Astrocyte (in vitro differentiated cells and primary cell): ENCODE results near the genes SLC26A1 and RNF212.

- PRO-cap: bidirectional peak, plus-strand start at chr4:474337, minus-strand start at chr4:474111
- RRBS, 2 experiments: no CpG with 5 or more reads among the region's 11 CpGs
These were observed 24.8 kb downstream of the ZNF721 start for GRCh38 chr4:474213-474488.

DNA sequence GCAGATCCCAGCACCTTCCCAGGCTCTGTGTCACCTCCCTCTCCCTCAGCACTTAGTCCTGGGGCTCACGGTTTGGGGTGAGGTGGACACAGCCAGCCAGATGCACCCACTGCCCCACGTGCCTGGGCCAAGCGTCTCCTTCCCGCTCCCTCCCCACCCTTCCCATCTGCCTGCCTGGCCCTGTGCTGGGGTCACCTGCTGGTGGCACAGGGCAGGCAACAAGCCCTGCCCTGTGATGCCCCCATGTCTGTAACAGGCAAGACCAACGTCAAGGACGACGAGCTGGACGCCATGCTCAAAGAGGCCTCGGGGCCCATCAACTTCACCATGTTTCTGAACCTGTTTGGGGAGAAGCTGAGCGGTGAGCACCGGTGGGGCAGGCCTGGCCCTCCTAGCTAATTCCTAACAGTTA lies 5.3 kb downstream of the MYL5 start:
- PRO-cap: no peak
- RRBS, 2 experiments: no CpG with 5 or more reads among the region's 11 CpGs

DNA sequence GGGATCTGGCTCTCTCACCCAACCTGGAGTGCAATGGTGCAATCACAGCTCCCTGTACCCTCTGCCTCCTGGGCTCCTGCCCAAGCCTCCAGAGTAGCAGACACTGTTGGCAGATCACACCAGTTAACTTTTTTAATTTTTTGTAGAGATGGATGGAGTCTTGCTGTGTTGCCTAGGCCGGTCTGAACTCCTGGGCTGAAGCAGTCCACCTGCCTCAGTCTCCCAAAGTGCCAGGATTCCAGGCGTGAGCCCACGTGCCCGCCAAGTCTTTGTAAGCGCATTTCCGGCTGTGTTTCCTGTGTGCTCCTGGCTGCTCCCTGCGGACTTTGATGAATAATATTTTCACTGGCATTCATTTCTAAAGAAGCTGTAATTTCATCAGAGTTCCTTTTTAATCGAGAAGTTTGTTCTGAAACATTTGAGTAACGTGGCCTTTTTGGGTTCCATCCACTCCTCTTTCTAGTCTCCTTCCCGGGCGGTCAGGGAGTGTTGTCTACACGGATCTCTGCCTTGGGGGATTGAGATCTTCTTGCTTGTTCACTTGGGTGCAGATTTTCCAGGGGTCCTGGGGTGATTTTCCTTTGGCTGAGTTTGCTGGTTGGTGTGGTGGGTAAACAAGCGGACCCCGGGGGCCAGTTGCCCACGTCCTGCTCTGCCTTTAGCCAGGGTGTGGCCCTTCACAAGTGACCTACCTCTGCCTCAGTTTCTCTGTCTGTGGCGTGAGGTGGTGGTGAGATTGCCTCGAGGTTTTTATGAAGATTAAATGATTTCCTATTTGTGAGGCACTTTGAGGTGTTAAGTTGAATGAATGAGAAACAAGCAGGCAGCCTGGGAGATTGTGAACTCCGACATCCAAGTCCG lies 44.4 kb downstream of the PCGF3 start:
- PRO-cap: no peak
- RRBS, 2 experiments: 48% methylated on average over 5 of the region's 19 CpGs; no CpG with 5 or more reads in 1 of the 2 experiments

GRCh38 chr4:752150-752829 lies 46.7 kb downstream of the PCGF3 start:
- PRO-cap: no peak
- RRBS, 2 experiments: 100% methylated on average over 3 of the region's 25 CpGs; no CpG with 5 or more reads in 1 of the 2 experiments

GRCh38 chr4:791543-792281 lies 34.2 kb downstream of the CPLX1 start:
- PRO-cap: no peak
- RRBS, 2 experiments: 45 to 47% methylated on average over 14 to 16 of the region's 37 CpGs

GRCh38 chr4:792282-793165 lies 33.4 kb downstream of the CPLX1 start:
- PRO-cap: no peak
- RRBS, 2 experiments: 2 to 6% methylated on average over 5 of the region's 48 CpGs

GRCh38 chr4:794912-795488 lies 30.9 kb downstream of the CPLX1 start:
- PRO-cap: no peak
- RRBS, 2 experiments: 1 to 2% methylated on average over 8 to 11 of the region's 51 CpGs

GRCh38 chr4:849042-849775 lies 23.3 kb upstream of the CPLX1 start:
- PRO-cap: no peak
- RRBS, 2 experiments: 100% methylated on average over 2 of the region's 39 CpGs; no CpG with 5 or more reads in 1 of the 2 experiments

DNA sequence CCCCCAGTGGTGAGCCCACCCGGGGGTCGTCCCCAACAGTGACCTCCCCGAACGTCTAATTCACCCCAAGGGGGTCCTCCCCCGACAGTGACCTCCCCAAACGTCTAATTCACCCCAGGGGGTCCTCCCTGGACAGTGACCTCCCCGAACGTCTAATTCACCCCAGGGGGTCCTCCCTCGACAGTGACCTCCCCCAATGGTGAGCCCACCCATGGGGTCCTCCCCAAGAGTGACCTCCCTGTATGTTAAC lies 6.2 kb downstream of the GAK start:
- PRO-cap: no peak
- RRBS, 2 experiments: no CpG with 5 or more reads among the region's 9 CpGs

DNA sequence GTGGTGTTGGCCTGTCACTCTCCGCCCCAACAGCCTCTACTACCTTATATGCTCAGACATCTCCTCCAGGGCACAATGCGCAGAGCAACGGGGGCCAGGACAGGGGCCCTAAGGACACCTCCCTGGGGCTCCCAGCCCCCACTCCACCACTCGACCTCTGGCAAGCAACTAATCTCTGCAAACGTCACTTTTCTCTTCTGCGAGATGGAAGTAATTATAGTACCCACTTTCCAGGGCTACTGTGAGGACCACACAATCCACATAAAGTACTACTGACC lies 5.9 kb downstream of the GAK start:
- PRO-cap: no peak
- RRBS, 2 experiments: no CpG with 5 or more reads among the region's 6 CpGs

- PRO-cap: no peak
- RRBS, 2 experiments: no CpG with 5 or more reads among the region's 3 CpGs
These were observed 1.8 kb downstream of the GAK start for GRCh38 chr4:930285-930715.

GRCh38 chr4:993208-994095 lies at the start of gene SLC26A1:
Gene SLC26A1 (minus strand): TSS chr4:993404.
- PRO-cap: no peak
- RRBS, 2 experiments: 74 to 79% methylated on average over 10 to 15 of the region's 38 CpGs

DNA sequence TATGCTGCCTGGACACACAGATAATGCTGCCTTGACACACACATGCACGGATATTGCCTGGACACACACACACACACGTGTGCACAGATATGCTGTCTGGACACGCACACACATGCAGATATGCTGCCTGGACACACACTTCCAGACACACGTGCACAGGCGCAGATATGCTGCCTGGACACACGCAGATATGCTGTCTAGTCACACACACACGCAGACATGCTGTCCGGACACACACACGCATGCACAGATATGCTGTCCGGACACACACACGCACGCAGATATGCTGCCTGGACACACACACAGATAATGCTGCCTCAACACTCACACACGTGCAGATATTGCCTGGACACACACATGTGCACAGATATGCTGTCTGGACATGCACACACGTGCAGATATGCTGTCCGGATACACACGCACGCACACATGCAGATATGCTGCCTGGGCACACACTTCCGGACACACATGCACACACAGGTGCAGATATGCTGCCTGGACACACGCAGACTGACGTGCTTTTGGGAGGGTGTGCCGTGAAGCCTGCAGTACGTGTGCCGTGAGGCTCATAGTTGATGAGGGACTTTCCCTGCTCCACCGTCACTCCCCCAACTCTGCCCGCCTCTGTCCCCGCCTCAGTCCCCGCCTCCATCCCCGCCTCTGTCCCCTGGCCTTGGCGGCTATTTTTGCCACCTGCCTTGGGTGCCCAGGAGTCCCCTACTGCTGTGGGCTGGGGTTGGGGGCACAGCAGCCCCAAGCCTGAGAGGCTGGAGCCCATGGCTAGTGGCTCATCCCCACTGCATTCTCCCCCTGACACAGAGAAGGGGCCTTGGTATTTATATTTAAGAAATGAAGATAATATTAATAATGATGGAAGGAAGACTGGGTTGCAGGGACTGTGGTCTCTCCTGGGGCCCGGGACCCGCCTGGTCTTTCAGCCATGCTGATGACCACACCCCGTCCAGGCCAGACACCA lies 14.7 kb downstream of the FGFRL1 start:
- PRO-cap: no peak
- RRBS, 2 experiments: 98 to 100% methylated on average over 3 to 4 of the region's 32 CpGs

- PRO-cap: no peak
- RRBS, 2 experiments: no CpG with 5 or more reads among the region's 28 CpGs
These were observed 30.9 kb downstream of the RNF212 start for GRCh38 chr4:1082154-1083156.

GRCh38 chr4:1113472-1114219 lies at the start of gene RNF212:
Gene RNF212 (minus strand): TSS chr4:1113564.
- PRO-cap: no peak
- RRBS, 2 experiments: 18 to 19% methylated on average over 6 of the region's 69 CpGs

GRCh38 chr4:1158949-1159740 lies 13.2 kb downstream of the SPON2 start:
- PRO-cap: no peak
- RRBS, 2 experiments: no CpG with 5 or more reads among the region's 6 CpGs

- PRO-cap: no peak
- RRBS, 2 experiments: no CpG with 5 or more reads among the region's 6 CpGs
These were observed 19.7 kb upstream of the SPON2 start for GRCh38 chr4:1191996-1192504.

DNA sequence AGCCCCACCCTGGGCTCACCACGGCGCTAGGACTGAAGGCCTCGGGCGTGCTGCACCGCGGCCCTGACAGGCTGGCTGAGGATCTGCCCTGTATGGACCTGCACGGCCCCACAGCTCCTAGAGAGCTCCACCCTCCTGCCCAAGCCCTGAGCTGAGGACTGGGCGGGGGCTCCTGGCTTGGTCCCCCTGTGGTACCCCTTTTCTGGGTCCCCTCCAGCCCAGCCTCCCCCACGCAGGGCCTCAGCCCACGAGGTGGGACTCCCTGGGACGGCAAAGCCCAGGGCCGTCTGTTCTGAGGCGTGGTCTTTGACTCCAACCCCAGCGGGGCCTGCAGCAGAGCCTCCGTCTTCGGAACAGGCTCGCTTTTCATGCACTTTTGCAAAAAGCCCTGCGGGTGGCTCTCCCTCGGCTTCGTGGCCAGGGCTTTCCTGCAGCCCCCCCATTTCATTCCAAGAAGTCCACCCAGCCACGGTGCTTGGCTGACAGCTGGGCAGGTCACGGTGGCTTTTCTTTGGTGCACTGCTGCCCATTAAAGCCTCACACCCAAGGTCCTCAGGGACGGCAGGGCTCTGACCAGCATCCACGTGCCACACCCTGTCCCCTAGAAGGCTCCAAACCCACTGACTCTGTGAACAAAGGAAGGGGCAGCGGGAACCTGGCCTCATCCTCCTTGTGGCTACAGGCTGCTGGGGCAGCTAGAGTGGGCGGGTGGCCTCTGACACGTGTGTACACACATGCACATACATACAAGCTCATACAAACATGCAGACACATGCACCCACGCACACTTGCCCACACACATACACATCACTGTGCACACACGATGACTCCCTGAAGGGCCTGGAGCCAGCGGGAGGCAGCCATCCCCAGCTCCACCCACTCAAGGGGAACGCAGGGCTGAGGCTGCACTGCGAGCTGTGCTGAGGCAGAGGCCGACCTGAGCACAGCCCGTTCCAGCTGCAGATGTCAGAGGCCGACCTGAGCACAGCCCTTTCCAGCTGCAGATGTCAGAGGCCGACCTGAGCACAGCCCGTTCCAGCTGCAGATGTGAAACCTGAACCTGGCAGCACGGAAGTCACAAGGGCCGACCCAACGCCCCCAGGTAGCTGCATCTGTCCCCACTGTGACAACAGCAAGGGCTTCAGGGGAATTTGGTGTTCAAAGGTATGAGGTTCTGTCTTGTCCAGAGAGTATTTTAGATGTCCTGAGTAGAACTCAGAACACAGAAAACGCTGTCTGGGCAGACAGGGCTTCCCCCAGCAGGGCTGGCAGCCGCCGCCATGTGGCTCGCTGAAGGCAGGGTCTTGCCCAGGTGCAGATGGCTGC lies 33.9 kb downstream of the CTBP1 start:
- PRO-cap: no peak
- RRBS, 2 experiments: no CpG with 5 or more reads among the region's 44 CpGs

DNA sequence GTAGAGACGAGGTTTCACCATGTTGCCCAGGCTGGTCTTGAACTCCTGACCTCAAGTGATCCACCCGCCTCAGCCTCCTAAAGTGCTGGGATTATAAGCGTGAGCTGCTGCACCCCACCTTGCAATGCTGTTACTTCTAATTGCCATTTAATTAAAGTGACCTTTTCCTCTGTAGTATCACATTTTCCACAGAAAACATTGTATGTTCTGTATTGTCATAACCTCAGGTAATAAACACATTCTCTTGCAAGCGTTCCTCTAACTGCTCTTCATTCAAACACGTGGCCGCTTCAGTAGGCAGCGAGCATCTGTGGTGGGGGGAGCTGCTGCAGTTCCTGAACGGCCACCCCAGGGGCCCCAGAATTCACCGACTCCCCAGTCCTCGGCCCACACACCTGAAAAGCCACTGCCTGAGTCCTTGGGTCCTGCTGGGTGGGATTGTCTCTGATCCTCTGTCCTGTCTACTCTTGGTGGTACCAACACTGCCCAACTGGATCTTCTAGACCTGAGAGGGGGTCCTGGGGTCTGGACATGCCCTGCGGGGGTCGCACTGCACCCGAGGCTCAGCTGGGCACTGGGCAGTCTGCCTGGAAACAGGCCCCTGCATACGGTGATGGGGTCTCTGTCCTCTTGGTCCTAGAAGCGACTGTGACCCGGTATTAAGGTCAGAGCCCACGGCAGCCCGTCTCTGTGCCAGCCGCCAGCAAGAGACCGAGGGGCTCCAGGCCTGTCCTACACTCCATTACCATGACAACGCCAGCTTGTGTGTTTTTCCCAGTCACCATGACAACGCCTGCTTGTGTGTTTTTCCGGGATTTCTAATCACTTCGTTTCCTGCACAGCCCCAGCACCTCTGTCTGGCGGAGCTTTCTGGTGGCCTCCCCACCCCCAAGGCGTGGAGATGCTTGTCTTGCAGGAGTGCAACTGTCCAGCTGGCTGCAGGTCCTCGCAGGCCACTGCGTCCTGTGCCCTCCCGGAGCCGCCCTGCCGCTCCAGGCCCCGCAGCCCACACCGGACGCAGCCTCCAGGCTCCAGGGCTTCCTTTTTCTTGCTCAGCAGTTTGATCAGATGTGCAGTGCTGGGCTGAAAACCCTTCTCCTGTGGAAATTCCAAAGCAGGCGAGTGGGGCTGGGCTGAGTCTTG lies 16.1 kb downstream of the CTBP1 start:
- PRO-cap: no peak
- RRBS, 2 experiments: 32 to 61% methylated on average over 5 to 6 of the region's 35 CpGs

GRCh38 chr4:1249562-1250567 lies 935 bp upstream of the CTBP1 start:
- PRO-cap: no peak
- RRBS, 2 experiments: 100% methylated on average over 1 of the region's 61 CpGs; no CpG with 5 or more reads in 1 of the 2 experiments